Vagina (tissue), 1 donor: ENCODE measurements around a stretch of chr3.

- PRO-cap, result unidirectional peak, minus-strand start at chr3:233010
- RAMPAGE, long total RNA, result no peak
Measured at GRCh38 chr3:232771-233311, 36.3 kb downstream of the CHL1 start.

DNA sequence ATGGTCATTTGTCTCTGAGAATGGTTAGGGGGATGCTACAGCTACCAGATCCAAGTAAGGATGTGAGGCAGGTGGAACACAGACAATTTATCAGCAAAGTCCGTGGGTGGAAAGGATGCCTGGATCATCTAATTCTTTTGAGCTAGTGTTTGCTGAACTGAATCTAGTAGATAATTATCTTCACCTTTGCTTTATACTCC is 369.4 kb downstream of the CHL1 start:
- PRO-cap, result unidirectional peak, plus-strand start at position 57 of the sequence
- RAMPAGE, long total RNA, result no peak

GRCh38 chr3:4306882-4307505 is 3.8 kb downstream of the SETMAR start:
- PRO-cap, result no peak
- RAMPAGE, long total RNA, result no peak

DNA sequence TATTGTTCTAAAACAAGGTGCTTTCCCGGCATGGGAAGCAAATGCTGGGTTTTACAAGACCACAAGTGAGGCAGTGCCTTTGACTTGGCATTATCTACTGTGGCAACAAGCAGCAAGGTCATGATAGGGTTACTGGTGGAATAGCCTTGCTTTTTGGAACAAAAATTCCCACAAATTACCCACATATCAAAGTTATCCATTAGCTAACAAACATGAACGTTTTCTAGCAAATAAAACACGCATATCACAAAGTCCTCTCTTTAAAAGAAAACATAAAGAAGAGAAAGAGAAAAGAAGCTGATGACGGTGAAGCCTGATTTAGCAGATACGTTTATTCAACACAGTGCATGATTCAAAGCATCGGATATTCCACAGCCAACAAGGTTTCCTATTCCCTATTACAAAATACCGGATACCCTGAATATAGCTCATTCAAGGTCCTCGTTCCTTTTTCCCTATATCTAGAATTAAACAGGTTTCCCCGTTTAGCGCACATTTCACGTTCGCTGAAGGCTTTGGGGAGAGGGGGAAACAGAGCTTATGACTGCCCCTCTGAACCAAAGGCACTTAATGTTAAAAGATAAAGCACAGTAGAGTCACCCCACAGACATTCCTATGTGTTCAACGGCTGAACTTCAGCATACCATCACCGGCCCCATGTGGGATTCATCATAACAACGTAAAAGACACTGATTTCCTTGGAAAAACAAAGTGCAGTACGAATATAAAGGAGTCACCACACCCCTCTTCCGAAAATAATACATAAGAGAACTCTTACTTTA is 57.9 kb downstream of the SETMAR start:
- PRO-cap, result no peak
- RAMPAGE, long total RNA, result no peak

GRCh38 chr3:4580969-4581390 is 87.8 kb downstream of the ITPR1 start:
- PRO-cap, result no peak
- RAMPAGE, long total RNA, result no peak

DNA sequence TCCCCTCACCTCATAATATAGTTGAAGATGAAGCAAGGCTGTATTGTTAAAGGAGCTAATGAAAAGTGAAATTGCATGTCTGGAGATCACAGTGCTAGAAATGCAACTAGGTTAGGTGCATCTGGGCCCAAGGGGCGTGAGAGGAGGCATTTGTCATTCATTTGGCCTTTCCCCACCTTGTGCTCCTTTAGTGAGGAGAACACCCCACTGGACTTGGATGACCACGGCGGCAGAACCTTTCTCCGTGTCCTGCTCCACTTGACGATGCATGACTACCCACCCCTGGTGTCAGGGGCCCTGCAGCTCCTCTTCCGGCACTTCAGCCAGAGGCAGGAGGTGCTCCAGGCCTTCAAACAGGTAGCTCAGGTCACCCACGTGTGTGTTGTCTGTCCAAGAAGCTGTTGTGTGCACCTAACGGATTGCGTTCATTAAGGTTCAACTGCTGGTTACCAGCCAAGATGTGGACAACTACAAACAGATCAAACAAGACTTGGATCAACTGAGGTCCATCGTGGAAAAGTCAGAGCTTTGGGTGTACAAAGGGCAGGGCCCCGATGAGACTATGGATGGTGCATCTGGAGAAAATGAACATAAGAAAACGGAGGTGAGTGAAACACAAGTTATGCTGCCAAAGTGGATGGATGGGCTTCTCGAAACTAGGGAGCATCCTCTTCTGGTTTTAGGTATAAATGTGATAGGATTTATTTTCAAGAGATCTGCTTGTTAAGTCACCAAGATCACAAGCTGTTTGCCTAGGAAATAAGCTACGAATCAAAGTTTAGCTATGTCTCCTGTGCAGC is 190.2 kb downstream of the ITPR1 start:
- PRO-cap, result no peak
- RAMPAGE, long total RNA, result no peak

DNA sequence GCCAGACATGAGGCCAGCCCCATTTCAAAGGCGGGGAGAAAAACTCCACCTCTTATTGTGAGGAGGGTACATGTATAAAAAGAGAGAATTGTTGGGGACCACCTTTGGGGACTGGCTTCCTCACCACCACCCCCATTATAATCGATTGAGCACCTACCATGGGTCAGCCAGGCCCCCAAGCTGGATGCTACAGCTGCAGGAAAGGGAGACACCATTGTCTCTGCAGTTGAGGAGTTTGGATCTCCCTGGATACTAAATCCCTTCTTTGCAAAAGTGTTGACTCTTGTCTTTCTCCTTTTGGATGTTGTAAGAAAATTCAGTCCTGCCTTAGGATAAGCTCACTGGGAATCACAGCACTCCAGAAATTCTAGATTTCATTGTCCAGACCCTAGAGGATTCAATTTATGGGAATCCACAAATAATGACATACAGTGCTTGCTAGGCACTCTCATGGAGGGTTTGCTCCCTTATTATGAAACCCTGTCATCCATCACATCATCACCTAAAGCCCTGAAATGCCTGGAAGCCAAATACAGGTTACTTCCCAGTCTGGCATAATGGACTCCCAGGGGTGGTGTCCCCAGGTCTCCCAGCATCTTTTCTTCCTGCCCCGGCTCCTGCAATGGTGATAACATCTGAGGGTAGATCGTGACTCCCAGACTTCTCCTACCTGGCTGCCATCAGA is 239.0 kb upstream of the BHLHE40 start:
- PRO-cap, result no peak
- RAMPAGE, long total RNA, result no peak

GRCh38 chr3:4807373-4807697 is 171.9 kb upstream of the BHLHE40 start:
- PRO-cap, result no peak
- RAMPAGE, long total RNA, result no peak

- PRO-cap, result no peak
- RAMPAGE, long total RNA, result no peak
Measured at GRCh38 chr3:4899653-4900365, 79.4 kb upstream of the BHLHE40 start.

GRCh38 chr3:4906052-4906759 is 73.0 kb upstream of the BHLHE40 start:
- PRO-cap, result no peak
- RAMPAGE, long total RNA, result no peak

GRCh38 chr3:4982709-4983214 is 3.5 kb downstream of the BHLHE40 start:
- PRO-cap, result no peak
- RAMPAGE, long total RNA, result start-site peak on the plus strand at chr3:4982769-4983189, 2,172 reads

- PRO-cap, result no peak
- RAMPAGE, long total RNA, result start-site peak on the minus strand at chr3:4985926-4986035, 9 reads
Measured at GRCh38 chr3:4985903-4986431, 6.7 kb downstream of the BHLHE40 start.

GRCh38 chr3:4995354-4996019 is 16.2 kb downstream of the BHLHE40 start:
- PRO-cap, result no peak
- RAMPAGE, long total RNA, result no peak

DNA sequence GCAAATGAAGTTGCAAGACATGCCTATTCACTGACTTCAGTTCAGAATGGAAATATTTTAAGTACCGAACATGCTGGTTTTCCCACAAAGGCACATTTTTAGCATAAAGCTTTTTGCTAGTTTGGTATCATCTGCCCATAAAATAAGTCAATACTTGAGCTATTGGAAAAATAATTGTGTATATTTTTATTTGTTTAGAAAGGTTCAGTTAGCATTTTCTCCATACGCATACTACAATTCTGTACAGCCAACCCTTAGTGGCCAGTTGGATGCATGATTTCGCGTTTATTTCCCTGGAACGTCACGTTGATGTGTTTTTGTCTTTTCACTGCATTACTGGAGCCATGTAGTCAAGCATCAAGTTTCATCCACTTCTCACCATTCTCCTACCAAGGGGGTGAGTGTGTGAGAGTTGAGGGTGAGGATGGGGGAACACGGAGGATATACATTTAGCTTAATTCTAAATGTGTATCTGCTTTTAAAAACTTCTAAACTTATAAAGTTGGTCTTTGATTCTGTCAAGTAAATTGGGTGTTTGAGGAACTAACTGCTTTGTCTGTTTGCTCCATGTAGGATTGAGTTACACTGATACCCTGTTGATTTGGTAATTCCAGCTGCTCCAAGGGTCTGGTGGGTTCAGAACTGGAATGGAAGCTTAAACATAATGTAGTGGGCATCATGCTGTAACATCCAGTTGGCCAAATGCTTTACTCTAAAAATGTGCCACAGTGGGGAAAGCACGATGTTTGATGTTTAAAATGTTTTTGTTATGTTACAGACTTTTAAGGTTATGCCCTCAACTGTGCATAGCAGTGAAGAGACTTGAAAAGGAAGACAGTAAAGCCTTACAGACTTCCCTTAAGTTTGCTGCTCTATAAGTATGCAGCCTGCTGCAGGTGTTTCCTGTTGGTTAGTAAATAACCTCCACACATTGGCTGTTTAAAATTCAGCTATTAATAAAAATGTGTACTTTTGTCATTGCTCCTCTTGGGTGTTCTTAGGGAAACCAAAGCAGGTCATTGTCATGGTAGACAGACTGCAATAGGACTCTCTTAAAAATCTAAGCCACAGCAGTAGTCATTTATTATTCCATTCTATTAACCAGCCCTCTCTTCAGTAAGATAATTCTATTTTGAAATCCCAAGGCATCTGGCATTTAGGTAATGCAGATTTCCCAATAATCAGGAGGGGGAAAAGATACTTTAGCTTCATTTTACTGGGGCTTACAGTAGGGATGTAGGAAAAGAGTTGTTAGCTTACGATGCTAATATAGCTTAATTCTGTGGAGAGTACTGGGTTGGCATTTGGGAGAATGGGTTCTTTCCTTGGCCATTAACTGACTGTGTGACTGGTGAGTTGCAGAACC is 6.0 kb upstream of the EDEM1 start:
- PRO-cap, result no peak
- RAMPAGE, long total RNA, result no peak

- PRO-cap, result no peak
- RAMPAGE, long total RNA, result no peak
Measured at GRCh38 chr3:5214898-5215380, 27.4 kb downstream of the EDEM1 start.

DNA sequence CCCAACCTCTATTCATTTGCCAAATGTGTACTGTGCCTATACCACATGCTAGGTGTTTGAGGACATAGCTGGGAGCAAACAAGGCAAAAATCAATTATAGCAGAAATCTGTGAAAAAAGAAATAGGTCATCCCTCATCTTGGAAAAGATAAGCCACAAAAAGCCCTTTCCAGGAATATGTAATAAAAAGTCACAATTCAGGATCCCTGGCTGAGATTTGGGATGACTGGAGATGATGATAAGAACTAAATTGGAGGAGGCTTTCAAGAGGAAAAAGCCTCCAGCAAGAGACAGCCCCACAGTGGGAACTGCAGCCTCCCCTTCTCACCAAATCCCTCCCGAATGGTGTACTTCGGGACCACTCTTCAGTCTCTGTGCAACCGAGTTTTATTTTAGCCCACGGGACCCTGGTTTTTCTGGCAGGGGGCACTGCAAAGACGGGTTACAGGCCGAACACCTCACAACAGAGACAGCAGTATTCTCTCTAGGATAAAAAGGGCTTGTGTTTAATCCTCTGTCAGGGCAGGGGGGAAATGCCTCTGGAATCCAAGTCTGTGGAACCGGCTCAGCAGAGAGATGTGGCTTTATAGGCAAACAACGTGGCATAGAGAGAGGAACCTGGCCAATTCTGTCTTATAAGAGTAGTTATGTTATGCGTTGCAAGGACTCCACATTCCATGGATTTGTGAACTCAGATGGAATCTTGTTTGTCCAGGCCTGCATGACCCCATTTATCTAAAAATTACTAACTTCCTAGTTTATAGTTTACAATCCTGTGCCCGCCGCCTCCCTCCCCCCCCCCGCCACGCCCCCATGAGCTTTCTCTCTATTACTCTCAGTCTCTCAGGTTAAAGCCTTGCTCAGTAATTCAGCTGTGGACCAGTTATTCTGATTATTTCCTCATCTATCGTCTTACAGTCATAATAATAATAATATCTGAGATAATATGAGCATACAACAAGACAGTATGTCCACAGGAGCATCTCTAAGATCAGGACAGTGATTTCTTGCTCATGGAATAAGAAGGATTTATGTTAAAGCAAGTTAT is 1.1 kb upstream of the LMCD1 start:
- PRO-cap, result bidirectional peak, plus-strand start at position 831 of the sequence, minus-strand start at position 574 of the sequence
- RAMPAGE, long total RNA, result no peak

GRCh38 chr3:8681762-8682418 is 37.3 kb upstream of the SSUH2 start:
- PRO-cap, result no peak
- RAMPAGE, long total RNA, result no peak

DNA sequence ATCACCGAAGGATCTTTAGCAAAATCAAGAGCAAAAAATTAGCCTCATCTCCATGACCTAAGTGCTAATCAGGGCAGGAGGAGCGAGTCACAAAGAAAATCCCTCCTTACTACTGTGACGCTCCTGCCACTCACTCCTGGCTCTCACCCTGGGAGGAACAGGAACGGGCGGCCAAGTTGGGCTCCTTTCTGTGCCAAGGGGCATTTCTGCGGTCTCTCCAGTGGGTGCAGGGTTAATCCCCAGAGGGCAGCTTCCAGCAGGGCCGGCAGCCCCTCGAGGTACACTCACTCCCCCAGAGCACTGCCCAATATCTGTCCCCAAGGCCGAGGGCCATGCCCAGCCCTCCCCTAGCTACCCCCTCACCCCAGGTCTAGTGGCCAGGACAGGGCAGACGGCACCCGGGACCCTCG is 568 bp downstream of the CAV3 start:
- PRO-cap, result no peak
- RAMPAGE, long total RNA, result no peak

DNA sequence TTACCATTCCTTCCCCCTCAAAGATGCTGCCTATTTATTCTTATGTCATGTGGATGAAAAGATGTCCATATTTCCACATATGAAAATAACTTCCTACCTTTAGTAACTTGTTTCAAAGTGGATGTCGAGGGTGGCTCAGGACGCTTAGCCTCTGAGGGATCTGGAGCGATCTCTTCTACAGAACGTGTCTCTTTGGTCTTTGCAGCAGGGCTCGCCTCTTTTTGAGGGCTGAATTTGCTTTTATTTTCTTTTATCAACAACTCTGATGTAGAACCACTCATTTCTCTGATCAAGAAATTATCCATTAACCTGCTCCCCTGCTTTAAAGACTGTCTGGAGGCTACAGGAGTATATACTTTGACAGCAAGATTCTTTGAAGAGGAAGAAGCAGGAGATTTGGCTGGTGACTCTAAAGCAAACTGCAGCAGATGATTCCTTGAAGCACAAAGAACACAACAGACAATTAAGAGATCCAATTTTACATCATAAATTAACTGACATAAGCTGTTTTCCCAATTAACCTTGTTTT is 21.8 kb downstream of the RAD18 start:
- PRO-cap, result no peak
- RAMPAGE, long total RNA, result no peak

DNA sequence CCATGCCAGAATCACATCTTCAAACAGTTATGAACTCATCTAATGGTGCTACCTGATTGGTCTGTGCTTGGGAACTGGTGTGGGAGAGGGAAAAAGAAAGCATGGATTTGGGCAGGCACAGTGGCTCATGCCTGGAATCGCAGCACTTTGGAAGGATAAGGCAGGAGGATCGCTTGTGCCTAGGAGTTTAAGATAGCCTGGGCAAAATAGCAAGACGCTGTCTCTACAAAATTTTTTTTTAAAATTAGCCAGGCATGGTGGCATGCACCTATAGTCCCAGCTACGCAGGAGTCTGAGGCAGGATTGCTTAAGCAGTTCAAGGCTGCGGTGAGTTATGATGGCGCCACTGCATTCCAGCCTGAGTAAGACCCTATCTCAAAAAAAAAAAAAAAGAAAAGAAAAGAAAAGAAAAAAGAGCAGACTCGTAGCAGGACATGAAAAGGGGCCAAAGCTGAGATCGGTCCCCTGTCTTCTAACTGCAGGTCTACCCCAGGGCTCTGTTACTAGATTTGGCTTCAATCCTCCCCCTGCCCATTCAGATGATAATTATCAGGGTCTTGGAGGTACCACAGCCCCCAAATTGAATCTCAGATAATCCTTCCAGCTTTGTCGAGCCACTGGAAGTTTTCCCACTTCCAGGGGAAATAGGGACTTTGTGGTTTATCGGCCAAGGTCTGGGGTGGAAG is 18.8 kb downstream of the SRGAP3 start:
- PRO-cap, result no peak
- RAMPAGE, long total RNA, result no peak